Calu3 (cell line): ENCODE measurements around the gene B3GALT2.

DNA sequence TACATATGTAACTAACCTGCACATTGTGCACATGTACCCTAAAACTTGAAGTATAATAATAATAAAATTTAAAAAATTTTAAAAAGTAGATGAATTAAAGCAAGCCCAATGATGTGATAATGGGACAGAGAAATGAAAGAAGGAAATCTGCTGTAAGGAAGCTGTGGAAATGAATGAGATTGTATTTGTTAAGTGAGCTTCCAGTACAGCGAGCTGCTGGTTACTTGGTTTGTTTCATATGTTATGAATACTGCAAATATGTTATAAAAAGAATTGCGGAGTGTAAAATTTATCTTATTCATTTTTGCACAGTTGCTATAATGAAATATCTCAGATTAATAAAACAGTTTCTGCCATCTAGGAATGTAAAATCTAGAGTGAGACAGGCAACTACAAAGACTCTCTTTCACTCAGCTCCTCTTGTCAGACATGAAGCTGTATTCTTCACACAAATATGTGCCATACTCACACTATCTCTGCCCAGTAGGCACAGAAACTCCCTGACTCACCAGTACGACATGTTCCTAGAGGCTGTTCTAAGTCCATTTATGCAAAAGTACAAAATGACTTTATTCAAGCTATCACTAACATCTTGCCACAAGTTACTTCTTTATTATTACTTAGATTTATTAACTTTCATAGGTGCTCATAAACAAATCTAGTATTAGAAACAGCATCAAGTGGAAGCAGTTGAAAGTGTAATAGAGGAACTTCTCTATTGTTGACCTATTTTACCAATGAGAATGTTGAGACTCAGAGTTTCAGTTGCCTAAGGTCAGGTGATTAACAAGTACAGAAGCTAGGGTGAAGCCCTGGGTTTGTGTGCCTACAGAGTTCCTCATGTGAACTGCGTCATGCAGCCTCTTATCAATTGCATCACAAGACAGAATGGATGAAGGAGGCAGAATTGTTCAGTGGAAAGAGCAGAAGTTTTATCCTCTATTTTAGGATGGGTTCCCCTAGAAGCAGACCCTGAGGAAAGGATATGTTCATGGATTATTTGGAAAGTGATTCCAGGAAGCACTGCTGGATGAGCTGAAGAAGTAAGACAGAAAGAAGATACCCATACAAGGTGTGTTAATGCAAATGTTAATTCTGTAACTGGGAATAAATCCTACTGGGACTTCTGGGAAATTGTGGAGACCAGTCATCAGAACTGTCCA is 98.8 kb downstream of the RGS2 start:
- PRO-cap: no peak

DNA sequence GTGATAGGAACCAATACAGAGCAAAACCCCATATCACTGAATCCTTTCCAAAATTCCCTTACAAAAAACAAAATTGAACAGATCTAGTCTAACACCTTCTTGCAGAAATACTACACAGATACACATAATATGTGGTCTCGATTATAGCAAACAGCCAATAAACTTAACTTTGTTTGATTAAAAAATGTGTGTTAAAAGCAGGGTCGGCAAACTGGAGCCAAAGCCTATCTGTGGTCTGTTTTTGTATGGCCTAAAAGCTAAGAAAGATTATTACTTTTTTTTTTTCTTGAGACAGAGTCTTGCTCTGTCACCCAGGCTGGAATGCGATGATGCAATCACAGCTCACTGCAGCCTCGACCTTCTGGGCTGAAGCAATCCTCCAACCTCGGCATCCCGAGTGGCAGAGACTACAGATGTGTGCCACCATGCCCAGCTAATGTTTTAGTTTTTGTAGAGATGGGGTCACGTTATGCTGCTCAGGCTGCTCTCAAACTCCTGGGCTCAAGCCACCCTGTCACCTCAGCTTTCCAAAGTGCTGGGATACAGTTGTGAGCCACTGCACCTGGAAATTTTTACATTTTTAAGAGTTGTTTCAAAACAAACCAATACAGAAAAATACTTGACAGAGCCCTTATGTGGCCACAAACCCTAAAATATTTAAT is 6.4 kb upstream of the GLRX2 start:
- PRO-cap: bidirectional peak, plus-strand start at position 403 of the sequence, minus-strand start at position 241 of the sequence

GRCh38 chr1:193185904-193186921 is at the start of gene B3GALT2:
B3GALT2 (minus strand) TSS chr1:193186613.
- PRO-cap: no peak

DNA sequence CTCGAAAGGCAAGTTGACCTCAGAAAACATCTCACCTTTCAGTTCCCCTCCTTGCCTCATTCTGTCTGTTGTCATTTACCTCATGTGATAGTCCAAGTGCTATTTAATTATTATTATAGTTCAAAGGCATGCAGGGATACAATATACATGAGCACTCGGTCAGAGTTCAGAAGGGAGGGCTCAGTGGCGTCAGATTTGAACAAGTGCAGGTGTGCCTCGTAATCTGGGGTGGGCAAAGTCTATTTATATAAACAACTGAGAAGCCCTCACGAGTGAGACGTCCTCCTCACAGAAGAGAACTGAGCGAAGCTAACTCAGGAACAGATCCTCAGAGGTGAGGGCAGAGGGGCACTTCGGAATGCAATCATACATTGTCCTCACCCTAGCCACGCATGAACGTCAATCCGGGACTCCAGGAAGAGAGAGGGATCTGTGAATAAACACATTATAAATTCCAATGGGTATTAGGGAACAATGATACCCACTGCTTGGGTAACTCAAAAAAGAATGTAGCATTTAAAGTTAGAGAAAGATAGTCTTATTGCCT is 127.0 kb upstream of the B3GALT2 start:
- PRO-cap: no peak

DNA sequence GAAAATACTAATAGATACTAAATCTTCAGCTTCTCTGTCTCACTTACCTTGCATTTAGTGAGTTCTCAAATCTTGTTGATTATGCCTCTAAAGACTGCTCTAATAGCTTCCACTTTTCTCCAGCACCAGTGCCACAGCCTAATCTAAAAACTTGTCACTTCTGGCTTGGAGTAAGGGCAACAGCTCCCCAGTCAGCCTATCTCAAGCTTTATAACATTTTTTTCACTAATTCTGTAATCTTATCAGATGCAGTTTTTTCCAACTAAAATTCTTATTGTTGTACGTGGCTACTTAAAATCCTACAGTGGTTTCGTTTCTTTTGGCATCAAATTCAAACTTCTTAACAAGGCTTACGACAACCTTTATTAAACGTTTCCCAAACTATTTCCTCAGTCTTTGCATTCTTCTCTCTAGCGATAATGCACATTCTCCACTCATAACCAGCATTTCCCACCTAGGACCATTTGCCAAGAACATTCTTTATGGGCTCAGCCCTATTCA is 204.1 kb downstream of the KCNT2 start:
- PRO-cap: no peak

GRCh38 chr1:196726248-196726998 is 48.2 kb upstream of the CFHR3 start:
- PRO-cap: no peak

DNA sequence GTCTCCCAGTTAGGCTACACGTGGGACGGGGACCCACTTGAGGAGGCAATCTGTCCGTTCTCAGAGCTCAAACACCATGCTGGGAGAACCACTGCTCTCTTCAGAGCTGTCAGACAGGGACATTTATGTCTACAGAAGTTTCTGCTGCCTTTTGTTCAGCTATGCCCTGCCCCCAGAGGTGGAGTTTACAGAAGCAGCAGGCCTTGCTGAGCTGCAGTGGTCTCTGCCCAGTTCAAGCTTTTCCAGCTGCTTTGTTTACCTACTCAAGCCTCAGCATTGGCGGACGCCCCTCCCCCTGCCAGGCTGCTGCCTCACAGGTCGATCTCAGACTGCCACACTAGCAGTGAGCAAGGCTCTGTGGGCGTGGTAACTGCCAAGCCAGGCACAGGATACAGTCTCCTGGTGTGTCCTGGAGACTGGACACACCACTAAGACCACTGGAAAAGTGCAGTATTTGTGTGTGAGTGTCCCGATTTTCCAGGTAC is 14.5 kb downstream of the CFHR5 start:
- PRO-cap: bidirectional peak, plus-strand start at position 364 of the sequence, minus-strand start at position 242 of the sequence

DNA sequence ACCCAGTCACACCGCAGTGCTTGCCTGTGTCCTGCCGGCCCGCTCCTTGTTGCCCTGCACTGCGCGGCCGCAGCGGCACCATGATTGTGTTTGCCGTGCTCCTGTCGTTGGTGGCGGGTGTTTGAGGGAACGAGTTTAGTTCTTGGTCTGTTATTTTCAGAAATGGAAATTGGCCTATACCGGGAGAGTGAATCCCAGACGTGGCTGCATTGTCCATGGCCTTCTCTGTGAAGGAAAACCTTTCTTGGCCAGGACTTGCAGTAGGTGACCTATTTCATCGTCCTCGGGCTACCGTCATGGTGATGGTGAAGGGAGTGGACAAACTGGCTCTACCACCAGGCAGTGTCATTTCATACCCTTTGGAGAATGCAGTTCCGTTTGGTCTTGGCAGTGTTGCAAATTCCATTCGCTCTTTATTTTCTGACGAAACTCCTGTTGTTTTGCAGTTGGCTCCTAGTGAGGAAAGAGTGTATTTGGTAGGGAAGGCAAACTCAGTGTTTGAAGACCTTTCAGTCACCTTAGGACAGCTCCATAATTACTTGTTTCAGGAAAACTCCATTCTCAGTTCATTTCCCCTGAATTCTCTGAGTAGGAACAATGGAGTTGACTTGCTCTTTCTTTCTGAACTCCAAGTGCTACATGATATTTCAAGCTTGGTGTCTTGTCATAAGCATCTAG is 21.2 kb upstream of the ZBTB41 start:
- PRO-cap: bidirectional peak, plus-strand start at position 445 of the sequence, minus-strand start at position 229 of the sequence

DNA sequence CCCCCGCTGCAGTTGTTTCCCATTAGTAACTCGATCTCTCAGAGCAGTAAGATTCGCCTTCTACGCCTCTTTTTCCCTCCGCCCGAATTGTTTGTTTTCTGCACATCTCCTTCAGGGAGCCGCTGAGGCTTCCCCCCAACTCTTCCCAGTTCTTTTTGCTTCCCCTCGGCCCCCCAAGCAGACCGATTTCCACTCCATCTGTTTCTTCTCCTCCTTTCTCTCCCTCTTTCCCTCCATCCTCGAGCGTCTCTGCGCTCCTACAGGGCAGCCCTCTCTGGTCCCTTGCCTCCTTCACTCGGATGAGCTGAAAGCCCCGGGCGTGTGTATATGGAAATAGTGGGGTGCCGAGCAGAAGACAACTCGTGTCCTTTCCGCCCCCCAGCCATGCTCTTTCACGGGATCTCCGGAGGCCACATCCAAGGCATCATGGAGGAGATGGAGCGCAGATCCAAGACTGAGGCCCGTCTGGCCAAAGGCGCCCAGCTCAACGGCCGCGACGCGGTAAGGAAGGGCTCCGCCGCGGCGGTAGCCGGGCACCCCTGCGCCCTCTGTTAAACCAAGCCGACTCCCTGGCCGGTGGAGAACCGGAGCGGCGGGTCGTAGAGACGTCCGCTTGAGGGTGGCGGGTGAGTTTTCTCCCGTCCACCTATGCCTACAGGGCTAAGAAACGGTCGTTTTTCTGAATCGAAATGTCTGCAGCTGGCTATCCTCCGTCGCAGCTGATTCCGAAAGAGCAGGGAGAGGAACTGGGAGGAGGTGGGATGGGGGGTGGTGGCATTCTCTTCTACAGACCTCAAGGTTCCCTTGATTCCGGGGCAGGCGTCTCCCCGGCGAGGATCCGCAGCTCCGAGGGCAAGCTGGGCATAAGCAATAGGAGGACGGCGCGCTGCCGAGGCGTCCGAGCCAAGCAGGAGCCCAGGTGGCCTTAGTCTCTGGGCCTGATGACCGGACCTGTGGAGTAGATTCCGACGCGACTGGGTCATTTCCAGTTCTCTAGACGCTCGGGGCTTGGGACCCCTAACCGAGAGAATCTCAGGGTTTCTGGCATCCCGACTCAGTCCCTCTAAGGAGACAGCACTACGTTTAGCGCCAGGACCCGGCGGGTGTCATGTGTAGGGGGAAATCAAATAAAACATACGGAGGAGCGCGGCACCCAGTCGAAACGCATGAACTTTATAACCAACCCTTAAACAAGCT is 723 bp downstream of the LHX9 start:
- PRO-cap: no peak

DNA sequence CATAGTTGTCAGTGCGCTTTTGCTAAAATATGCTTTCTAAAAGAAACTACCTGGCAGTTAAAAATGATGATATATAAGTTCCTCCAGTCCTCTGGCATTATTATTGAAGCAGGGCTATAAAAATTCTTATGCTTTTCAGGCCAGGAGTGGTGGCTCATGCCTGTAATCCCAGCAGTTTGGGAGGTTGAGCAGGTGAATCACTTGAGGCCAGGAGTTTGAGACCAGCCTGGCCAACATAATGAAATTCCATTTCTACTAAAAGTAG is 80.5 kb upstream of the NEK7 start:
- PRO-cap: no peak

GRCh38 chr1:198199071-198199812 is 42.4 kb downstream of the NEK7 start:
- PRO-cap: no peak

- PRO-cap: bidirectional peak, plus-strand start at chr1:198443666, minus-strand start at chr1:198443364
Measured at GRCh38 chr1:198443180-198443908, 97.1 kb downstream of the ATP6V1G3 start.

DNA sequence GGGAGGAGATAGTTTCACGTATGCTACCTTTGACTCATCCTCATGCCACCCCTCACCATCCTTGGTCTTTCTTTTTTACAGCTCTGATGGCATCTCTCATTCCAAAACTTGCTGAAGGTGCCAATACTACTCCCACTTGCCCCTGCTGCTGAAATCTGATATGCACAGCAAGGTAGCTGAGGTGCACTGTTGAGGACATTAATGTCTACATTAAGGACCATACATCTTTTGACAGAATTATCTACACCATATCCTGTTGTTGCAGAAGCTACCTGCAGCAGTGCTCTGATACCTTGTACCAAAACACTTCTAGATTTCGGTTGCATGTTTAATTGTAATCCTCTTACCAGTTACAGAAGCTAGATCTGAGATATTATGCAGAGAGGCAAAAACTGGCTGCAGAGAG is 19.4 kb upstream of the PTPRC start:
- PRO-cap: no peak

GRCh38 chr1:198642338-198642684 is 3.5 kb downstream of the PTPRC start:
- PRO-cap: no peak

DNA sequence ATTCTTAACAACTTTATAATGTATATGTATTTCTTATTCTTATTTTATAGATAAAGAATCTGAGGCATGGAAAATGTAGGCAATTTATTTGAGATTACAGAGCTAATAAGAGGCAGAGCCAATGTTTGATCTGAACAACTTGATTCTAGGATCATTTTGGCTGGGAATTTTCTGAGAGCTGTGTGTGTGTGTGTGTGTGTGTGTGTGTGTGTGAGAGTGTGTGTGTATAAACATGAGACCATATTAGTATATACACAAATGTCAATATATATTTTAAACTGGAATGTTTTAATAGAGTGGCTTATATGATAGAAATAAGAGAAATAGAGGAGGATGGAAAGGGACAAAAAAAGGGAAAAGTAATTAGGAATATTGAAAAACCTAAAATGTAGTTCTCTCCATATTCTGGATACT is 23.4 kb downstream of the PTPRC start:
- PRO-cap: no peak

DNA sequence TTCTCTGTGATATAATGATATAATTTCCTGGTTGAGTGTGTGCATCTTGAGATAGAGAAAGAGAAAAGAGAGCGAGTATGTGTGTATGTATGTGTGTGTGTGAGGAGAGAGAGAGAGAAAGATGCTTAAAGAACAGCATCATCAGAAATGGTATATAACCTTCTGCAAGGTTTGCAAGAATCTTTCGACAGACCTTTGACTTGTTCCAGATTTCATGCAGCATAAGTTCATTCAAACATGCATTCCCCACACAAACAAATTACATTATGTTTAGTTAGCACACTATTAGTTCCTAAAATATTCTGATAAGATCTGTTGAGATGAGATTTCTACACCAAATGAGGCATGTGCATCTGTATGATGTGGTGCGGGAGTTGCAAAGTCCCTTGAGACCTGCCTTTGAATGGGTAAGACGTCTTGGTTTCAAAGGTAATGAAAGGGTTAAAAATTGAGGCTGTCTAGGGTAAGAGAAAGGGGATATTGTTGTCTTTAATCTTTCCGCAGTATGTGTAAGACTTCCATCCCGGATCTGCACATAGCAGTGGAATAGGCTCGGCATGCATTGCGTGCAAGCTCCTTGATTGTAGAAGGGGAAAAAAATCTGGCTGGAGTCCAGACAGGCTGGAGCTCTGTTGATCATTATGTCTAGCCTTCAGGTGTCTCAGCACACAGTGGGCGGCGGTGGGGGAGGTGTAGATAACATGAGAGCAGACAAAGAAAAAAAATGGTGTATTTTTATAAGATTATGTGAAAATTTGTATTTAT is 296.5 kb downstream of the PTPRC start:
- PRO-cap: bidirectional peak, plus-strand start at position 49 of the sequence, minus-strand start outside the sequence; bidirectional peak, plus-strand start at position 669 of the sequence, minus-strand start at position 548 of the sequence

DNA sequence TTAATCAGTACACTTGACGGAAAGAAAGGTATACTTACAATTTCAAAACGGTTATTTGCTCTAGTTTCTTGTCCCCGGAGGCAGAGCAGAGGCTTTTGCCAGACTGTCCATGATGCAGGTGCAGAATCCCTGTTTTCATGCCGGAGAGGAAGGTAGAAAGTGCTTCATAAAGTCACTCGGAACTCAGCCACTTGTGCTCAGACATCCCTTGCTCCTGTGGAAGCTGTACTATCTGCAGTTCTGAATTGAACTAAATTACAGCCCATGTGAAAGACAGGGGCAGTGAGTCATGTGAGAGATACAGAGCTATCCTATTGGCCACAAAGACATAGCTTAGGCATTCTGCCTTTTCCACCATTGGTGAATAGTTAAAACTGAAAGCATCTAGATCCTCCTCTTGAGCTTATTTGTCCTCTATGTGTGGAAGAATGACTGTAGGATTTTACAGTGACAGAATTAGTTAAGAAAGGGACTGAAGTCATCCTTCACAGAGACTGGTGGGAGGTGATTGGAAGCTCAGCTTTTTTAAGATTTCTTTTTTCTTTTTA is 298.4 kb downstream of the PTPRC start:
- PRO-cap: bidirectional peak, plus-strand start at position 413 of the sequence, minus-strand start at position 242 of the sequence

DNA sequence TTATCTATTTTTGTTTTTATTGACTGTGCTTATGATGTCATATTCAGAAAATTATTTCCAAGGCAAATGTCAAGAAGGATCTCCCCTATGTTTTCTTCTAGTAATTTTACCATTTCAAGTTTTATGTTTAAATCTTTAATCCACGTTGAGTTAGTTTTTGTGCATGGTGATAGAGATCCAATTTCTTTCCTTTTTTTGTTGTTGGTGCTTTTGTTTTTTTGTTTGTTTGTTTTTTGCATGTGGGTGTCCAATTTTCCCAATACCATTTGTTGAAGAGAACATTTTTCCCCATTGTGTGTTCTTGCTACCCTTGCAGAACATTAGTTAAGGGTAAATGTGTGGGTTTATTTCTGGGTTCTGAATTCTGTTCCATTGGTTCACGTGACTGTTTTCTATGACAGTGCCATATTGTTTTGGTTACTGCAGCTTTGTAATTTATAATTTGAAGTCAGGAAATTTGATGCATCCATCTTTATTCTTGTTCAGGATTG is 636.0 kb downstream of the PTPRC start:
- PRO-cap: no peak

DNA sequence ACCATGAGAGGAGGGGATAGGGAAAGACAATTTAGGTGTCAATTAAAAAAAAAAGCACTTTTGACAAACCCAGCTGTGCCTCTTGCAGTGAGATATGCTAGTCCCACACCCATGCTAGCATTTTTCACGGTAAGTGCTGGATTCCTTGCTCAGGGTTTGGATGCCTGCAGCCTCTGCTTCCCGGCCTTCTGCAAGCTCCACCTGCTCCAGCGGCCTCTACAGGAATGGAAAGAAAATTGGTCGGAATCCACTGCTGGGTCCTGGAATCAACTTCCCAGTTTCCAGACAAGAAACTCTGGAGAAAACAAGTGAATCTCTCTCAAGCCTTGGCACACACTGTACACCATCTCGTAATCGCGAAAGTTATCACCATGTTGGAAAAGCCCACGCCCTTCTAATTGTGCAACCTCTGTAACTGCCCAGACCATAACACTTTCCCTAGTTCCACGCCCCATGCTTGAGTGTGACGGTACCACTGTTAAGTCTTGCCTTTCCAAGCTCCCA is 5.9 kb downstream of the NR5A2 start:
- PRO-cap: no peak

- PRO-cap: no peak
Measured at GRCh38 chr1:200040007-200040960, 12.8 kb downstream of the NR5A2 start.